Metanephros (tissue), 2 donors: ENCODE results near the genes HDAC5, TMUB2, GPATCH8 and ADAM11.

- RAMPAGE, long total RNA, result no peak
Observed at GRCh38 chr17:43910139-43910599, 2.8 kb upstream of the MPP2 start.

DNA sequence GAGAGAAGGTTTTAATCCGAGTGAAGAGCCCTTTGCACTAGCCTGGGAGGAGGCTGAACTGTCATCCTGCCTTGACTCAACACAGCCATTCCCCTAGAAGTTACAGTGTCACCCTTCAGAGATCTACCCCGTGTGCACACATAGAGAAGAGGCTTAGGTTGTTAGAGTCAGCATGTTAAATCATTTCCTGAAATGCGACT is 14.4 kb downstream of the PPY start:
- RAMPAGE, long total RNA, result no peak

DNA sequence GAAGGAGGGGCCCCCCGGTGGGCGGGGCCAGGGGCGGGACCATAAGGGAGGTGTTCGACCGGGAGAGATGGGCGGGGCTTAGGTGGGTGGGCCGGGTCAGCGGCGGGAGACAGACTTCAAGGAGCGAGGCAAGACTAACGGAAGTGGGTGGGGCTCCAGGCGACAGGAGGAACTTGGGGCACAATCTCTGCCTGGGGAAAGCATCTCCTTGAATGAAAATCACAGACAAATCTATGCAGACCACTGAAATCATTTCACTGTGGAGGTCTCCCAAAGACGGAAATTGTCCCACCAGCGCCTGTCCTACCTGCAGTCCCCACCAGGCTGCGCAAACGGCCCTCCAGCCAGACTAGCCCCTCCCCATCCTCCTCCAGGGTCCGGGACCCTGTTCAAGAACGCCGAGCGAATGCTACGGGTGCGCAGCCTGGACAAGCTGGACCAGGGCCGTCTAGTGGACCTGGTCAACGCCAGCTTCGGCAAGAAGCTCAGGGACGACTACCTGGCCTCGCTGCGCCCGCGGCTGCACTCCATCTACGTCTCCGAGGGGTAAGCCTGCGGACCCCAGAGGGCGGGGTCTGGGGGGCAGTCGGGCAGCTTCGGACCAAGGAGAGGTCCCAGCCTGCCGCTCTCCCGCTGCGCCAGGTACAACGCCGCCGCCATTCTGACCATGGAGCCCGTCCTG is 2.7 kb downstream of the NAGS start:
- RAMPAGE, long total RNA, result no peak

DNA sequence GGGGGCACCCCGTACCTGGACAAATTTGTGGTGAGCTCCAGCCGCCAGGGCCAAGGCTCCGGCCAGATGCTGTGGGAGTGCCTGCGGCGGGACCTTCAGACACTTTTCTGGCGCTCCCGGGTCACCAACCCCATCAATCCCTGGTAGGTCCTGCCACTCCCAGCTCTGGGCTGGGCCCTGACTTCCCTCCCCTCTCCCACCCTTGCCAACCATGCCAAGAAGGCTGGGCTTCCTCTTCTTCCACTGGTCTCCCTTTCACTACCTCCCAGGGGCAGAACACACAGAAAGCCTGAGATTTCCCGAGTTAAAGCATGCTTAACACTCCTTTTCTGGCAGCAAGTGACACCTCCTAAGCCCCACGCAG is 3.2 kb downstream of the NAGS start:
- RAMPAGE, long total RNA, result no peak

GRCh38 chr17:44008952-44009482 is 4.6 kb downstream of the NAGS start:
- RAMPAGE, long total RNA, result no peak

DNA sequence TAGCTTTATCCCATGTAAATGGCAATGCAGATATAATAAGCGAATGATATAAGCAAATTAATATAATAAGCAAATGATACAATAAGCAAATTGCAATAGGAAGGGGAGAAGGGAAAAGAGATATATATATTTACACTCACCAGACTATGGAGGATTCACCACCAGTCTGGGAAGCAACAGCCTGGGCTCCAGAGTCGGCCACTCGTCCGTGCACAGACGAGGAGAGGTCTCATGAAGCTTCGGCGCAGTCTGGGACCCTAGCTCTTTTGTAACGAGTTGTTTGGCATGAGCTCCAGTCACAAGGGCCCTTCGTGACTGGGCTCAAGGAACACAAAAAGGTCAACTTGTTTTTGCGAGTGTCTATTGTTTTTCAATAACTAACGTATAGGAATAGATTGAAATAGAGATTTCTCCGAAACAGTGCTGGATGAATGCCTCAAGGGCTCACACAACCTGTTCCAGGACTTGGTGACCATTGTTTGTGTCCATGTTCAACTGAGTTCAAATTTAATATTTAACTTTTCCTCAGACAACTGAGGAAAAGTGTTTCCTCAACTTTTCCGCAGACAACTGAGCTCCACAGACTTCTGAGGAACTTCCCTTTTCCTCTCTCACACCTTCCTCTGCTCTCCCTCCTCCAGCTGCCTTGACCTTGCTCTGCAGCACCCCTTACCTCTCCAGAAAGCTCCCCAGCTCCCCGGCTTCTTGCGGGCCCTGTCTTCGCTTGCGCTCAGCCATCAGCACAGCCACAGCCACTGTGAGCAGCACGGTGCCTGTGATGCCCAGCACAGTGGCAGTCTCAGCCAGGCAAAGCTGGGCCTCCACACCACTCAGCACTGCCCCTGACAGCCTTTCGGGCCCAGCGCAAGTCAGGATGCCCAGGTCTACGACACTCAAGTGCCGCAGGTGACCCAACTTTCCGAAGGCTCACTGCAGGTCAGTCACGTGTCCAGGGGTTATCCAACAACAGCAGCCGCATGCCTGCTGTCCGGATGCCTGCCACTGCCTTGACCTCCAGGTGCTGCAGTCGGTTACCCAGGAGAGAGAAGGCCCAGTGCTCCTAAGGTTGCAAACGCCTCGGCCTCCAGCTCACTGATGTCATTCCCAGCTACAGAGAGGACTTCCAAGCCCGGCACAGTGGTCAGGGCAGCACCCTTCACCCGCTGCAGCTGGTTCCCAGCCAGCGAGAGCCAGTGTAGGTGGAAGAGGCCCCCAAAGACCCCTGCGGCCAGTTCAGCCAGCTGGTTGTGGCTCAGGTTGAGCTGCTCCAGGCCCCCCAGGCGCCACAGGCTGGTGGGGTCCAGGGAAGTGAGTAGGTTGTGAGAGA is 8.6 kb upstream of the TMEM101 start:
- RAMPAGE, long total RNA, result no peak

DNA sequence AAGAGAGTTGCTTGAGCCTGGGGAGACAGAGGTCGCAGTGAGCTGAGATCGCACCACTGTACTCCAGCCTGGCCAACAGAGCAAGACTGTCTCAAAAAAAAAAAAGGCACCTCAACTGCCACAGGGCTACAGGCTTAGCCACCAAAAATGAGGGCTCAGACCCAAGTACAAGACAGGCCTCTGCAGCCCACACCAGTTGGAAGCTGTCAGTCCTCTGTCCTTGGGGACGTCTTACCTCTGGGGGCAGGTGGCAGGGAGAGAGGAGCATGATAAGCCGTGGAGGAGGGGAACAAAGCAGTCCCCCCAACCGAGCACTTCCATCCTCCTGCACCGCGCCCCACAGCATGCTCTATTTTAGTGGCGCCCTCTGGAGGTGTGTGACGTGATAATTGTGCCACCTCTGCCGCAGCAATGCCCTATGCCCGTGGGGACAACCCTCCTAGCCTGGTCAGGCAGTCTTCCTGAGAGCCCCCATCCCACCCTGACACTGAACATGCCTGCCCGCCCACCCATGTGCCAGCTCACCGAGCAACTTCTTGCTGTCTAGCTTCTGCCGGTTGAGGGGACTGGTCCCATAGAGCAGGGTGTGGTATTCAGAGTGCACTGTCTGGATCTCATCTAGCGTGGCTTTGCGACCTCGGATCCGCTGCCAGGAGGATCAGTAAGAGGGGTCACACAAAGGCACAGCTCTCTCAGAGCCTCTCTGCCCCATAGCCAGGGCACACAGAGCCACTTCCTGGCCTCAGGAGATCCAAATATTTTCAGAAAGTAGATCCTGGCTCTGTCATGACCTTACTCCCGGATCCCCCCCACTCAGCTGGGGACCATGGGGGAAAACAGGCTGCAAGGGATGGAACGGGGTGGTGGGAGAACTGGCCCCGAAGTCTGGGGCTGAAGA is 13.7 kb downstream of the G6PC3 start:
- RAMPAGE, long total RNA, result no peak

GRCh38 chr17:44115458-44116092 is 7.9 kb downstream of the HDAC5 start:
- RAMPAGE, long total RNA, result no peak

GRCh38 chr17:44122734-44123736 is at the start of gene HDAC5:
TSS of gene HDAC5 (minus strand) at chr17:44123641.
- RAMPAGE, long total RNA, result no peak

GRCh38 chr17:44130842-44131272 is 7.4 kb upstream of the HDAC5 start:
- RAMPAGE, long total RNA, result no peak

- RAMPAGE, long total RNA, result start-site peak on the plus strand at chr17:44186958-44187002, 43 and 58 reads in 2 replicates; start-site peak on the plus strand at chr17:44187203-44187274, 160 and 25 reads in 2 replicates
Observed at GRCh38 chr17:44186791-44188031, at the start of gene TMUB2. TSS of gene TMUB2 (plus strand) at chr17:44186972.

DNA sequence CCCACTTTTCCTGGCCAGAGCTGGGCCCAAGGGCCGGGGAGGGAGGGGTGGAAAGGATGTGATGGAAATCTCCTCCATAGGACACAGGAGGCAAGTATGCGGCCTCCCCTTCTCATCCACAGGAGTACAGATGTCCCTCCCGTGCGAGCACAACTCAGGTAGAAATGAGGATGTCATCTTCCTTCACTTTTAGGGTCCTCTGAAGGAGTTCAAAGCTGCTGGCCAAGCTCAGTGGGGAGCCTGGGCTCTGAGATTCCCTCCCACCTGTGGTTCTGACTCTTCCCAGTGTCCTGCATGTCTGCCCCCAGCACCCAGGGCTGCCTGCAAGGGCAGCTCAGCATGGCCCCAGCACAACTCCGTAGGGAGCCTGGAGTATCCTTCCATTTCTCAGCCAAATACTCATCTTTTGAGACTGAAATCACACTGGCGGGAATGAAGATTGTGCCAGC is 4.2 kb downstream of the TMUB2 start:
- RAMPAGE, long total RNA, result no peak

DNA sequence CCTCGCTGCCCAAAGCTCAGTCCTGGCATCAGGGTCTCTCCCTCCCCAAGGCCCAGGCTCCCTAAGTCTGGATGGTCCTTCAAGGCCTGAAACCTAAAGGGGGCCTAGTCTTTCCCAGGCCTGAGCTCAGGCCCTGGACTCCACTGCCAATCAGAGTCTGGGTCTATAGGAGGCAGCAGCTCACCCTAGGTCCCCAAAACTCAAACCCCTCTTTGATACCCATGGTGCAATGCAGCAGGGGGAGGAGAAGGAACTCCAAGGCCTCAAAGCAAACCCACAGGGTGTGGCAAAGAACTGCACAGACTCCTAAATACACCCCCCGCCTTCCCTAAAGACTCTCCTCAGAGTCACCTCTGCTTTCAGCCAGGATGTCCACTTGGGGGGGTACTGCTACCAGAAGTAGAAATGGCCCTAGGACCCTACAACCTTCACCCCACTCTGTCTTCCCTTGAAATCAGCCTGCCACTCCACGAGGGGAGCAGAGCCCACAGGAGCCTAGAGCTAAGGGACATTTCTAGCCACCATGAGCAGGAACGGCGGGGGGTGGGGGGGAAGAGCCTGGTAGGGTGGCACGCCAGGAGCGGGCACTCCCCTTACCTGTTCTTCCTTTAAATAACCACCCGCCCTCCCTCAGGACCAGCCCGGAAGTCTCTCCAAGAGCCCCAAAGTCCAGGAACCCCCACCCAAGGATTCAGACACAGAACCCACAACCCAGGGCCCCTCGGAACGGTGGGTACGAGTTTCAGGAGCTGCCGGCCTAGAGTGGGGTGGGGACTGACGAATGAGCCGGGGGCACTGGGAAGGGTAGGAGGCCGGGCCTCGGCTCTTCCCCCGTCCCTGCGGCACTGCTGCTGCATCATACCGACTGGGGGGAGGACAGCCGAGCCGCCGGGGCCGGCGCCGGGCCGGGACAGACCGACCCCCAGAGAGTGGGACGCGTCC is 1.2 kb downstream of the ATXN7L3 start:
- RAMPAGE, long total RNA, result no peak

DNA sequence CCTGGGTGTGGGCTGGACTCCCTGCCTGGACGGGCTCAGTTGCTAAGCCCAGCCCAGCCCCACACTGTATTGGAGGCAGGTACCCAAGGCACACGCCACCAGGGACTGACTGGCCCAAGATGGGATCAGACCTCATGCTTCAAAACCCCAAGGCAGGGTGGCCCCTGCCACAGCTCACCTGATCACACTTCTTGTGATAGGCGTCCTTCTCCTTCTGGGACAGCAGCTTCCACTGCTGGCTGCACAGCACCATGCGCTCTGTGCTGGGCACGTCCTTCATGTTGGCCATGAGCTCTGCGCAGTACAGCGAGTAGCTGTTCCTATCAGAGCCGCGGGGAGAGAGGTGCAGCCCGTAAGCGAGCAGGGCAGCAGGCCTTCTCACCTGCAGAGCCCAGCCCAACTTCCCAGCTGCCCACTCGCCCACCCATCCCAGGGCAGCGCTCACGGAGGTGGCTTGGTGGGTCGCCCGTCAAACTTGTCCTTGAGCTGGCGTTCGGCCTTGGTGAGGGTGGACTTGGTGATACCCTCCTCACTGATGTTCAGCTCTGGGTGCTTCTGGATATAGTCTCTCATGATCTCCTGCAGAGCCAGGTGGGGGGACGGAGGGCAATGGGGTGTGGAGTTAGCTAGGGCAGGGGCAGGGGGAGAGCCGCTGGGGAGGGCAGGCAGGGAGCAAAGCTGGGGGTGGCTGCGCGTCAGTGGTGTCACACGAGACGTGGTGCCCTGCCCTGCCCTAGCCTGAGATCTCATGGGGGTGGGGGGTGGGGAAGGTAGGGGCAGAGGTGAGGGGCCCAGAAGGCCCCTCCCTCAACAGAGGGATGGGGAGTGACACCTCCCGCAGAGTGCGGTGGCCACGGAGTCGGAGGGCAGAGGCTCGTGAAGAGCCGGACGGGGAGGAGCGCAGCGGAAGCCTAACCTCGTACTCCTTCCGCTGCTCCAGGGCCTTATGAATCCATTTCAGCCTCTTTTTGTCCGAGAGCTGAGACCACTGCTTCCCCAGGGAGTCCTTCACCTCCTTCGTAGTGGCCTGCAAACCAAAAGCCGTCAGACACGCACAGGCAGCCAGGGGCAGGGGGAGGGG is 7.7 kb downstream of the UBTF start:
- RAMPAGE, long total RNA, result no peak

DNA sequence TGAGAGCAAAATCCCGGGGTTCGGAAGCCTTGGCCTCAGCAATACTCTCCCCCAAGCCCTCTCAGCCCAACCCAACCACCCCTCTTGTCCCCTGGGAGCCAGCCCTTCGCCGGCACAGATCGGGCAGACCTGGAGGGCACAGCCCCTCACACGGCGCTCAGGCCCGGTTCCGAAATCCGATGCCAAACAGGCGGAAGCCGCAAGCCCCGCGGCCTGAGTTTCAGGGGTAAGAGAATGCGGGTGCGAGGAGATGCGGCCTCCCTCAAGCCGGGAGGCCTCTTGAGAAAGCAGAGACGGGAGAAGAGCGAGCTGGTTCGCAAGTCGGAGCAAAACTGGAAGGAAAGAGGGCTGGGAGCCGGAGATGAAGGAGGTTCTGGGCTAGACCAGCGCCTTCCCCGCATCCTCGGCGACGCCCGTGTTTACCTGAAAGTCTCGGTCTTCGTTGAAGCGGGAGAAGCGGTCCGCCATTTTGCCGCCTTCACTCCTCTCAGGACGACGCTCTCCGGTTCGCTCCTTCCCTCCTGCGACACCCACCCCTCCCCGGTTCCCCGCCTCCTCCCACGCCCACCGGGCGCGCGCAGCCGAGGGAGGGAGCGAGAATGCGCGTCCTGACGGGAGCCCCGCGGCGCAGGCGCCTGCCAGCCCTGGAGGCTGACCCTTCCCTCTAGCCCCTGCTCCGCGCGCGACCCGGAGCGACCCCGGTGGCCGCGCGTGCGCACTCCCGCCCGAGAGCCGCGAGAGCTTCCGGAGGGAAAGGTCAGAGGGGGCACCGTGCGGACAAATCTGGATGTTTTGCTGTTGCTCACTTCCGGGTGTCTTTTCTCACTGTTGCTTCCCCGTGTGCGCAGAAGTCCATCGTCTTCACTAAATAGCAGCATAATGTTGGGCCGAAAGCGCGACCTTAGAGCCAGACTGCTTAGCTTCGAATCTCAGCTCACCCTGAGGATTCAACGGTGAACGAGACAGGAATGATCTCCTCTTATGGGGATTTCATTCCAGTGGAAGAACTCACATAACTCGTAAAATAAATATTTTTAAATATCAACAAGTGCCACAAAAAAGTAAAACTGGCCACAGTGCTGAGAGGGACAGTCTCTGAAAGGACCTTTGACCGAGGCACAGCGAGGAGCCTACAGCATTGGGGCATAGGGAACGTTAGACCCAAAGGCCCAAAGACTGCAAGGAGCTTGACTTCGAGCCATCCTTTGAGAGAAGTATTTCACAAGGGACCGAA is at the start of gene GPATCH8:
Gene GPATCH8 (minus strand): TSS at position 504 of the 1,234 bp plus-strand sequence.
- RAMPAGE, long total RNA, result no peak

- RAMPAGE, long total RNA, result no peak
Observed at GRCh38 chr17:44688724-44689229, 799 bp downstream of the CCDC43 start.

DNA sequence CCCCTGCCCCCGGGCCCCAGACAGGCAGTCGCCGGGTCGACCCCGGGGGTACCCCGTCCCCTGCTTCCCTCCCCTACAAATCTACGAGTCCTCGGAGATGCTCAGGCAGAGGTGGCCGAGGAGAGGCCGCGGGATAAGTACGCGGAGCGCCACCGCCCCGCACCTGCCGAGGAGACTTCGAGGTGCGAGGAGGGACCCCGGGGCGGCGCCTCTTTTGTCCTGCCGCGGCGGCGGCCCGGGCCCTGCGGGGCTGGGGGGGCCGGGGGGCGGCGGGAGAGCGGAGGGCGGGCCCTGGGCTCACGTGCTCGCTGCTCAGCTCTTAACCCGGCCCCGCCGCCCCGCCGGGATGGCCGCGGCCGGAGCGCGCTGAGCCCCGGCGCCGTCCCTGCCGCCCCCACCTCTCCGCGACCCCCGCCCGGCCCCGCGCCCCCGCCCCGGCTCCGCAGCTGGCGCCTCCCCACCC is at the start of gene ADAM11:
Gene ADAM11 (plus strand): TSS at position 322 of the 463 bp plus-strand sequence.
- RAMPAGE, long total RNA, result no peak

DNA sequence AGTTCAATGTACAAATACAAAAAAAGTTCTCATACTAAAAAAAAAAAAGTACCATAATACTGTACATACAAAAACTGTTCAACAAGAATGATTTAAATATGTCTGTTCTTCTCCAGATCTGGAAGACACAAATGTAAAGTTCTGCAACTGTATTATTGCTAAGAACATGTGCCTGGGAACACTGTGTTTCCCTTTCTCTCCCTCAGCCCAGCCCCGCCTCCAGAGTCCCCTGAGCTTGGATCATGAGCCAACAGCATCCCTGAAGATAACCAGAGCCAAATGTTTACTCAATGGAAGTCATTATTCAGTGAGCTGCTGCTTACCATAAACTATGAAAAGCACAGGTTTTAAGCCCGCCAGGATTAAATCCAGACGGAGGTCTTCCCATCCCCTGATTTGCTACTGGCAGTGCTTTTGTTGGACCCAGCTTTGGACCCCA is 25.8 kb downstream of the GJC1 start:
- RAMPAGE, long total RNA, result no peak

- RAMPAGE, long total RNA, result no peak
Observed at GRCh38 chr17:44848048-44848852, 567 bp downstream of the HIGD1B start.

DNA sequence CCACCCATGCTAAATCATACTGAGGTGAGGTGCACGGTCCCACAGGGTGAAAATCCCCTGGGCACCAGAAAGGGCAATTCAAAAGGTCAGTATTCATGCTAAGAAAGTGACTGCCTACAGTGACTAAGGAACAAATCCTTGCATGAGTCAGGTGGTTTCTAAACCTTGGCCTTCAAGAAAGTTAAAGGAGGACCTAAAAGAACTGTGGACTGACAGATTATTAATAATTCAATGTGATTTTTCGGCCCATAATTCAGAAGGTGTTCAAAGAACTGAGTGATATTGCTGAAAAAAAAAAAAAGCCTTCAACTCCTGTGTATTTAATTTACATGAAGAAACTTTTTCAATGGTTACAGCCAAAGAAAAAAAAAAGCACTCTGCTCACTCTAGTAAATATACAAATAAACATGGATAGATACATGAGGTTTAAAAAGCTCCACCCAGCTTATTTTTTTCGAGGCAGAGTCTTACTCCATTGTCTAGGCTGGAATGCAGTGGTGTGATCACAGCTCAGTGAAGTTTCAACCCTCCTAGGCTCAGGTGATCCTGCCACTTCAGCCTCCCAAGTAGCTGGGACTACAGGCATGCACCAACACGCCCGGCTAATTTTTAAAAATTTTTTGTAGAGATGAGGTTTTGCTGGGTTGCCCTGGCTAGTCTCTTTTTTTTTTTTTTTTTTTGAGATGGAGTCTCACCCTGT is 4.4 kb downstream of the DCAKD start:
- RAMPAGE, long total RNA, result no peak